BE2C (cell line): ENCODE data around the gene NEDD4L.

DNA sequence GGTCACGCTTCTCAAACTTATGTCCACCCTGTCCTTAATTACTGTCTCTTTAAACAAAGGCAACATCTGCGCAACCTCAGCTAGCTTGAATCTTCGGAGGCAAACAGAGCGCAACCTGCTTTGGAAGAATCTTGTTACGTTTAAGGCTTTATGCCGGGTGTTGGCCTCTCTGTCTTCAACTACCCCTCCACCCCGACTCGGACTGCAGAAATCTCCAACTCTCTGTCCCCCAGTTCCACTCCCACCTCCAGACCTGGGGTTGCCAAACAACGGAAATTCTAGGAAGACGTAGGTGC is 1.3 kb upstream of the ONECUT2 start:
- RRBS = no CpG with 5 or more reads among the region's 10 CpGs

GRCh38 chr18:57684004-57684448 is 62.4 kb upstream of the NARS1 start:
- RRBS = no CpG with 5 or more reads among the region's 3 CpGs

- RRBS = no CpG with 5 or more reads among the region's 4 CpGs
These were observed 90.6 kb downstream of the ATP8B1 start for GRCh38 chr18:57712379-57713065.

- RRBS = no CpG with 5 or more reads among the region's 9 CpGs
These were observed 4.3 kb downstream of the ATP8B1 start for GRCh38 chr18:57798571-57799519.

- RRBS = no CpG with 5 or more reads among the region's 11 CpGs
These were observed 16.6 kb upstream of the ATP8B1 start for GRCh38 chr18:57819423-57820480.

DNA sequence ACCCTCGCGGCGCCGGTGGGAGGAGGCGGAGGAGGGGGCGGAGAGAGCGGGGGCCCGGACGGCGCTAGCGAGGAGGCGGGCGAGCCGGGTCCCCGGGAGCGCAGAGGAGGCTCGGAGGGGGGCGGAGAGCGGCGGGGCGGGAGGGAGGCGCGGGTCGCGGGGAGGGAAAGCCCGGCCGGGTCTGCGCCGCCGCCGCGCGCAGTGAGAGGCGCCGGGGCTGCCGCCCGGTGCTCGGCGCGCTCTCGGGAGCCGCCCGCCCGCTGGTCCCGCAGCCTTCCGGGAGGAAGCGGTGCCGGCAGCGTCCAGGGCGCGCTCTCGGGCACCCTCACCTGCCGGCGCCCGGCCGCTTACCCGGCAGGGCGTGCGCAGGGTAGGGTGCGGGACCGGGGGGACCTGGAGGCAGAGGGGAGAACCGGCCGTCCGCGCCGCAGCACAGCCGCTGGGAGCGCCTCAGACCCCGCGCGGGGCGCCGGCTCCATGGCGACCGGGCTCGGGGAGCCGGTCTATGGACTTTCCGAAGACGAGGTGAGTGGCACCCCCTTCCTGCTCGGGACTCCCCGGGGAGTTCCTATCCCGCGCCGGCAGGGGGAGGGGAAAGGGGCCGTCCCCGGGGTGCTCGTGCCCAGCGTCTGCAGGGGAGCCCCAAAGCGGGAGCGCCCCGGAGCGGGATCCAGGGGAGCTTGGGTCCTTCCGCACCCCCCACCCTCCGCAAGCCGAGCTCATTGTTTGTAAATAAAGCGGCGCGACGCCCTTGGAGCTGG is at the start of gene NEDD4L:
Gene NEDD4L, plus strand, starts transcription at position 43 of the 761 bp plus-strand sequence.
- RRBS = 2% methylated on average over 56 of the region's 99 CpGs

DNA sequence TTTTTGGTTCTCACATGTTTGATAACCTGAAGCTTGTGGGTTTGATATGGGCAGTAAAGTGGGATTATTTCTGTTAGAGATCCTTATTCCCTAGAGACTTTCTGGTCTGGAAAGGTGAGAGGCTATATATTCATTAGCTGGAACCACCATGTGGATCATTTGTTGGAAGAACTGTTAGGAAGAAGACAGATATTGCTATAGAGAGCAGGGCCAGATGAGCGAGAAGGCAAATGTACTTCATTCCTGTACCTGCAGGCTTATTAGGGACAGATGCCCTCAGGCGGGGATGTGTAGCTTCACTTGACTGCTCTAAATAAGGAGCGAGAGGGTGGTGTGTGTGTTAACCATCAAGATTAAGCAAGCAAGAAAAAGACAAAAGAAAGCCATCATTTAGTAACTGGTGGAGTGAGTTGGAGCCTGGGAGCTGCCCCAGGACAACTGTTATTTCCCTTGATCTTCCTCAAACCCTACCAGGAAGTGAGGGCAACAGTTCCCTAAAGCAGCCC is 36.4 kb downstream of the NEDD4L start:
- RRBS = no CpG with 5 or more reads among the region's 3 CpGs

DNA sequence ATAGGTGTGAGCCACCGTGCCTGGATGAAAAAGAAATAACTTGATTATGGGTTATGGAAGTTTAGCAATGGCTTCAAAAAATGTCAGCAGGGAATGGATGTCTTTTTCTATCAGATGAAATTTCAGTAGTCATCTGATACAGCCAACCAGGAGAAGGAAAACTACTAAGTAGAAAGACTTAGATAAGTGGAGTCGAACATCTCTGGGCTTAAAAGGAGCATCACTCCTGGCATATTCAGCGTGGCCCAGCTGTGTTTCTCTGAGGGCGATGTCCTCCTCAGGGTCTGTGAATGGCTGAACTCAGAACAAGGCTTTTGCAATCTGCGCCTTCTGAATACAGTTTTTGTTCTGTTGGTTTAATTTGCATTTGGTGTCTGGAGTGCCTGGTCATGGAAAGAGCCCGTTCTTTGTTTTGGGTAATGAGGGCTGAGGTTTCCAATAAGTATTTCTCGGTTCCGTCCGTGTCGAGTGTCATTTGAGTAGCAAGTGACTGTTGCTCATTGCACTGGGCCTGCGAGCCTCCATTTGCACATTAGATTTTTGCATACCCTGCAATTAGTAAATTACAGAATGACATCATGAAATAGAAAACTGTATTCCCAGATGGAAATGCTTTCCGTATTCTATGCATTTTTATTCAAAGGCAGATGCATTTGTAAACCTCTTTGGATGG is 57.2 kb downstream of the NEDD4L start:
- RRBS = no CpG with 5 or more reads among the region's 12 CpGs

DNA sequence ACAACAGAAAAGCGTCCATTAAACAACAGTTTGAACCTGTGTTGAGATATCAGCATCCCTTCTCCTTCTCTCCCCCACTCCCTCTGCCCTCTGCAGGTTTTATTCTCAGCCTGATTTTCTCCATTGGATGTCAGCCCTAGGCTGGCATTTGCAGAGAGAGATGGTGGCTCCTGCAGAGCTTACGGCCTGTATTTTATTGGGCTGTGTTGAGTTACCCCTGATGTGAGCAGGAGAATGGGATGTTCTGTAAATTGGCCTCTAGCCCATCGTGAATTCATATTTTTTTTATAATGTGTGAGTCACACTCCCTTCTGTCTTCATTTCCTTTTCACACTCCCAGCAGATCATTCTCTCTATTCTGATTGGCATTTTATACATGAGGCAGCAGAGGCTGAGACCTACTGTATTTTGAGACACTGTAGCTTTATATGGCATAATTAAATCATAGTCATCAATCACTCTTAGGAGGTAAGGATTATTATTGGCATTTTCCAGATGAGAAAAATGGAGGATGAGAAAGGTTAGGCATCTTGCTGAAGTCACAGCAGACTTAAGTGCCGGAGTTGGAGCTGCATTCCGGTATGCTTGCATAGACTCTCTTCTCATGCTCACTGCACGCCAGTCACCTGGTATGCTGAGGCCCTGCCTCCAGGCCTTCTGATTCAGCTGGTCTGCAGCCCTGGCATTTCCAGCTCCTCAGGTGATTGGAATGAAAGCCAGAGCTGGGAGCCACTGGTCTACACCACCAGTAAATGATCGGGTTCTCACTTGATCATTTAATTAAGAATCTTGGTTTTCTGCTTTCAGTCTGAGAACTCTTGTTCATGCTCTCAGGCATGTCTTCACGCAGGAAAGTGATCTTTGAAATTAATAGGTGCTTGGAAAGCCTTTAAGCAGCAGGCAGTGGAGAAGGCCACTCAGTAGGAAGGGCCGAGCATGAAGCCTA is 142.4 kb downstream of the NEDD4L start:
- RRBS = no CpG with 5 or more reads among the region's 9 CpGs

GRCh38 chr18:58202178-58202780 is 158.3 kb downstream of the NEDD4L start:
- RRBS = no CpG with 5 or more reads among the region's 8 CpGs

DNA sequence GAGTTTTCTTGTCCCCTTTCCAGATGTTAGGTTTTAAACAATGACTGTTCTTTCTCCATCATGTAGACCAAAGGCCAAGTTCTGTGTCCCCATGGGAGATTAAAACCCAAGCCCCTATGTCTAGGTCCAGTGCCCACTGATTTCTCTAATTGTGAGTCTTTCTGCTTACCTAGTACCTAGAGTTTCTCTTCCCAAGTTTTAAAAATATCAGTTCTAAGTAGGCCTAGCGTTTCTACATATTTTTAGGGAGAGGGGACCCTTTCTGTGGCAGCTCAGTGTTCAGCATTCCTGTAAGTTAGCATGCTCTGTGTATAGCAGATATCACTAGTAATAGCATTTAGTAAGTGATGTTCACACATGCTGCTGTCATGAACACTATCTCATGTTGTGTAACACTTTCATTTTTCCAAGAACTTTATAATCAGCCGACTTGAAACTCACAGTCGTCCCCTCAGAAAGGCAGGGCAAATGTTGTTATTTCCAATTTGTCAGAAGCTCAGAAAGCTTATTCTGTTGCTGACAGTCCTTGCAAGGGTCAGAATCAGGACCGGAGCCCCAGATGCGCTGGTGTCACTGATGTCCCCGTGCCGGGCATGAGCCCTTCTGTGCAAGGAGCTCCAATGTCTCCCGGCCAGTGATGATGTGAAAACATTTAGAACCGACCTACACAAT is 267.7 kb downstream of the ALPK2 start:
- RRBS = 95% methylated on average over 3 of the region's 9 CpGs

- RRBS = no CpG with 5 or more reads among the region's 5 CpGs
These were observed 199.4 kb downstream of the ALPK2 start for GRCh38 chr18:58429530-58429882.

- RRBS = no CpG with 5 or more reads among the region's 4 CpGs
These were observed 181.3 kb downstream of the ALPK2 start for GRCh38 chr18:58447577-58448061.

- RRBS = 95% methylated on average over 4 of the region's 17 CpGs
These were observed 36.4 kb downstream of the ALPK2 start for GRCh38 chr18:58592382-58593000.

DNA sequence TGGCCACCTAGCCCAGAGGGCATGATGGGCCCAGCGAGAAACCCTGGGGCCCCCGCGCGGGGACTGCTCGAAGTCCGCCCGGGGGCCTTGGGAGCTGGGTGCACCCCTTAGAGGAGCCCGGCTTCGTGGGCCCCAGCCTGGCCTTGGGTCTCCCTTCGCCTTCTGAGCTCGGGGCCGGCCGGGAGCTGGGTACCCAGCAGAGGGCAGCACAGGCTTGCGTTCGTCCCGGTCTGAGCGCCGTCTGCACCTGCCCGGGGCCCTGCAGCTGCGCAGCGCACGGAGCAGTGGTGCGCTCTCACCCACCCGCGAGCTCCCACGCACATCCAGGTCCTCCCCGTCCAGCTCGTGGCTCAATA is 96.3 kb upstream of the ZNF532 start:
- RRBS = under 1% methylated on average over 12 of the region's 28 CpGs

GRCh38 chr18:58779999-58780520 is 84.6 kb upstream of the ZNF532 start:
- RRBS = no CpG with 5 or more reads among the region's 13 CpGs

GRCh38 chr18:58847160-58848524 is 17.0 kb upstream of the ZNF532 start:
- RRBS = 87% methylated on average over 3 of the region's 53 CpGs

DNA sequence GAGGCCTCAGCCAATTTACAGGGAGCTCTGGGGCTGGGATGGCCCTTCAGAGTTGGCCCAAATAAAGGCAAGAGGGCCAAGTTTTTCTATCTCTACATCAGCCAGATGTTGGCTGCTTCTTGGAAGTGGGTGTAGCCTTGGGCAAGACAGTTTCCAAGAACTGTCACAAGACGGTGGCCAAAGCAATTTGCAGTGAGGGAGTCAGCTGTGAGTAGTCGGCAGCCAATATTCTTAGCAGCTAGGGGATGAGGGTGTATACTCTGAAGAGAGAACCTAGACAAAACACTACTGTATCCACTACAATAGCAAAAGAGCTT is 5.6 kb upstream of the ZNF532 start:
- RRBS = no CpG with 5 or more reads among the region's 2 CpGs

DNA sequence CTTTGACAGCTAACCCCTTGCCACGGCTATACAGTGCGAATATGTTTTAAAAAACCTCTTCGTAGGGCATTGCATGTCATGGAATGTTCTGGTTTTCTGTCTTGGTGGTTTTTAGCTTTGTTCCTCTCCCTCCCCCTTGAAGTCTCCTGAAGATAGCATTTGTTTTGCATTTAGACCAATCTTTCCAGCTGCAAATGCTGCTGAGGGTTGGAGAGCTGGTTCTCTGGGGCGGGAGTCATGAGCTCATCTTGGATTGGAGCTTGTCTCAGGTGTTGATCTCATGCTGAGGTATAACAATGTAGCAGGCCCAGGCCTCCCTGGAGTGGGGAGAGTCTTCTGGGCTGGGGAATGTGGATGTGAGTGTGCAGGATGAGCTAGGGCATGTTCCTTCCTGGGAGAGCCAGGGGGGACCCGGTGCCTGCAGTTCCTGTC is 2.5 kb downstream of the ZNF532 start:
- RRBS = 86% methylated on average over 1 of the region's 5 CpGs

- RRBS = no CpG with 5 or more reads among the region's 3 CpGs
These were observed 99.3 kb downstream of the ZNF532 start for GRCh38 chr18:58963892-58964402.